ENCODE measurements around a stretch of chr22.

- RRBS, result no CpG with 5 or more reads among the region's 1 CpG
These were observed 101.7 kb downstream of the MRTFA start for GRCh38 chr22:40534850-40535159.

GRCh38 chr22:40543627-40544227 is 92.8 kb downstream of the MRTFA start:
- RRBS, result no CpG with 5 or more reads among the region's 3 CpGs

GRCh38 chr22:40651581-40652406 is 15.3 kb upstream of the MRTFA start:
- RRBS, result 19% methylated on average over 3 of the region's 27 CpGs

DNA sequence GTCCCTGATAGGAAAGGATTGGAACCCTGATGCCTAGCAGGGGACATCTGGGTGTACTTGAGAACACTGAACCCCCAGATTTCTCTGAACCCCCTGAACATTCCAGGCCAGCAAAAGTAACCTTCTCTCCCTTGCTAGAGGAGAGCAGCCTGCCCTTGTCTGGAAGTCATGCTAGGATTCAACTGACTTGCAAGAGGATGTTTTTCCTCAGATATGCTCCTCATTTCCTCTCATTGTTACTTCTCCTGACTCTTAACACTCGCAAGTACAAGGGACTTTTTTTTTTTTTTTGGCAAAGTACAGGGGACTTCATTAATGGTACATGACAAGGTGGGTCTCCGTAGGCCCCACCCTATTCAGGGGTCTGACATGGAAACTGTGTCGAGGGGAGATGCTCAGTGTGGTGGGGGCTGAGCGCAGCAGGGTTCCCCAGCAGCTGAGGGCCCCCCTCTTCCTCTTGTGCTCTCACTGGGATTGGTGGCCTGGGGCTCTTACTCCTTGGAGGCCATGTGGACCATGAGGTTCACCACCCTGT is 6.2 kb upstream of the MCHR1 start:
- RRBS, result no CpG with 5 or more reads among the region's 4 CpGs

GRCh38 chr22:40694318-40695019 is 15.2 kb downstream of the MCHR1 start:
- RRBS, result no CpG with 5 or more reads among the region's 11 CpGs

- RRBS, result no CpG with 5 or more reads among the region's 16 CpGs
These were observed 49.5 kb downstream of the MCHR1 start for GRCh38 chr22:40728696-40729323.

- RRBS, result no CpG with 5 or more reads among the region's 11 CpGs
These were observed 1.8 kb downstream of the SLC25A17 start for GRCh38 chr22:40816971-40818164.

DNA sequence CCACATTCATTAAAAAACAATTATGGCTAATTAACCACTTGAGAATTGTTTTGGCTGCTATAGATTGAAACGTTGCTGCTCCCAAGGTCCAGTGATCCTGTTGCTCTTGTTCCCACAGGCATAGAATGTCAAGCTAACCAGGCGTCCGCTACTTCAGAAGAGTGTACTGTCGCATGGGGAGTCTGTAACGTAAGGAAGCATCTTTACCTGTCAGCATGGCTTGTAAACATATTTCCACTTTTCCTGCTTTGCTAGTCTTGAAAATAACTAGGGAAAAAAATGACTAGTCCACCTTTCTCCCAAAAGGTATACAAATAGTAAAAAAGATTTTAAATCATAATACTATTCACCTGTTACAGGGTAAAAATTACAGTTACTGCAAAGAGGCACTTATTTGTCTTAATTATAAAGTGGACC is 12.8 kb downstream of the RBX1 start:
- RRBS, result no CpG with 5 or more reads among the region's 5 CpGs

- RRBS, result no CpG with 5 or more reads among the region's 7 CpGs
These were observed 21.9 kb downstream of the EP300 start for GRCh38 chr22:41114121-41114914.

GRCh38 chr22:41130310-41130749 is 37.9 kb downstream of the EP300 start:
- RRBS, result no CpG with 5 or more reads among the region's 2 CpGs

- RRBS, result no CpG with 5 or more reads among the region's 4 CpGs
These were observed 5.8 kb downstream of the RANGAP1 start for GRCh38 chr22:41280072-41280641.

GRCh38 chr22:41288118-41288703 is 2.2 kb upstream of the RANGAP1 start:
- RRBS, result no CpG with 5 or more reads among the region's 7 CpGs

GRCh38 chr22:41326934-41327698 is 25.8 kb downstream of the ZC3H7B start:
- RRBS, result 92% methylated on average over 12 of the region's 22 CpGs

DNA sequence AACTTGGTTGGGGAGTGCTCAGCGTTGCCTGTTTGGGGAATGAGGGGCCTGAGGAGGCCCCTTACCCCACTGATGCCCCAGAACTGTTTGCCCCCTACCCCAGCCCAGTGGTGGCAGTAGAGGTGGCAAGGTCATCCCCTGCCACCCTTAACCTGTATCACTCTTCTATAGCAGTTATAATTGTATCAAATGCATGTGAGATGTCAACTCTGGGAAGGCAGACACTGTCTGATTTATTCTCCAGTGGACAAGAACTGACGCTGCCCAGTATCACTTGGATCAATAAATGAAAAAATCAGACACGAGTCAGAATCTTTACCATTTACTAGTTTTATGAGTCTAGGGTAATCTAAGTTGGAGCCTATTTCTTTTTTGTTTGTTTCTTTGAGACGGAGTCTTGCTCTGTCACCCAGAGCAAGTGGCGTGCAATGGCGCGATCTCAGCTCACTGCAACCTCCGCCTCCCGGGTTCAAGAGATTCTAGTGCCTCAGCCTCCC is 14.5 kb downstream of the TOB2 start:
- RRBS, result no CpG with 5 or more reads among the region's 9 CpGs

GRCh38 chr22:41438758-41439260 is 7.8 kb downstream of the TOB2 start:
- RRBS, result 46% methylated on average over 2 of the region's 4 CpGs

DNA sequence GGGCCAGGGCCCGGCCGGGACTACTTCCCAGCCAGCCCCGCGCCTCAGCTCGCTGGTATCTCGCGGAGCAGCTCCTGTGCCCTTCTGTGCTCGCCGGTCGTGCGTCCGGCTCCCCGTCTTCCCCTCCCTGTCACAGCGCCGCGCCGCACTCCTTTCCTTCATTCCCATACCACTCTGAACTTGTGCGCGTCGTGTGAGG is 192 bp upstream of the TOB2 start:
- RRBS, result 3% methylated on average over 8 of the region's 20 CpGs

DNA sequence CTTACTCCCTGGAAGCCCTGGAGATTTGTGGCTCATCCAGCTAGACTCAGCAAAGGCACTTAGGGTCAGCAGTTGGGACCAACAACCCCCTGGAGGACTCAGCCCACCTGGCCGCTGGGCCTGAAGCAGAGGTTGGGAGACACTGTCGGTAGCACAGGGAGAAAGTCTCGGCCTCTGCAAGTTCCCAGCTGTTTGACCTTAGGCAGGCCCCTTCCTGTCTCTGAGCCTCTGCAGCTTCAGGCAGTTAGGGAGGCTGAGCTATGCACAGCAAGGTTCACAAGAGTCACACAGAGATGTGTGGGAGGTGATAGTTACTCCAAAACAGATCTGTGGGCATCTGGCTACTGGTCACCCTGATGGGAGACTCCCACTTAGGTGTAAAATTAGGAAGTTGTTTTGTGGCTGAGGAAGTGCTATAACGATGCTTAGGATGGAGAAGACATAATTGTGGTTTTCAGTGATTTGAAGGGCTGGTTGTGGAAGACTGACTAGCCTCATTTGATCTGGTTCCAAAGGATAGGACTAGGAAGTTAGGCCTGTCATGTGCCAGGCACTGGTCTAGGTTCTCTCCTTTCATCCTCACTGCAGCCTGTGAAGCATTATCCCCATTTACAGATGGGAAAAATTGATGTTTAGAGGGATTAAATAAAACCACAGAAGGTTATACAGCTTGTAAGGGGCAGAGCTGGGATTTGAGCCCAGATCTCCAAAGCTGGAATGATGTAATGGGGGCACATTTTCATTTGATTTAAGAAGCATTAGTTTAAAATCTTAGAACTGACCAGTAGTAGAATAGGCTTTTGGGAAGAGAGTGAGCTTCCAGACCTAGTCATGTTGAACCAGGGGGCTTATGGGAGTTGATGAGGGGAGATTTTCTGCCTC is 13.5 kb downstream of the ACO2 start:
- RRBS, result no CpG with 5 or more reads among the region's 4 CpGs

GRCh38 chr22:41517380-41517921 is 26.8 kb downstream of the POLR3H start:
- RRBS, result no CpG with 5 or more reads among the region's 16 CpGs

DNA sequence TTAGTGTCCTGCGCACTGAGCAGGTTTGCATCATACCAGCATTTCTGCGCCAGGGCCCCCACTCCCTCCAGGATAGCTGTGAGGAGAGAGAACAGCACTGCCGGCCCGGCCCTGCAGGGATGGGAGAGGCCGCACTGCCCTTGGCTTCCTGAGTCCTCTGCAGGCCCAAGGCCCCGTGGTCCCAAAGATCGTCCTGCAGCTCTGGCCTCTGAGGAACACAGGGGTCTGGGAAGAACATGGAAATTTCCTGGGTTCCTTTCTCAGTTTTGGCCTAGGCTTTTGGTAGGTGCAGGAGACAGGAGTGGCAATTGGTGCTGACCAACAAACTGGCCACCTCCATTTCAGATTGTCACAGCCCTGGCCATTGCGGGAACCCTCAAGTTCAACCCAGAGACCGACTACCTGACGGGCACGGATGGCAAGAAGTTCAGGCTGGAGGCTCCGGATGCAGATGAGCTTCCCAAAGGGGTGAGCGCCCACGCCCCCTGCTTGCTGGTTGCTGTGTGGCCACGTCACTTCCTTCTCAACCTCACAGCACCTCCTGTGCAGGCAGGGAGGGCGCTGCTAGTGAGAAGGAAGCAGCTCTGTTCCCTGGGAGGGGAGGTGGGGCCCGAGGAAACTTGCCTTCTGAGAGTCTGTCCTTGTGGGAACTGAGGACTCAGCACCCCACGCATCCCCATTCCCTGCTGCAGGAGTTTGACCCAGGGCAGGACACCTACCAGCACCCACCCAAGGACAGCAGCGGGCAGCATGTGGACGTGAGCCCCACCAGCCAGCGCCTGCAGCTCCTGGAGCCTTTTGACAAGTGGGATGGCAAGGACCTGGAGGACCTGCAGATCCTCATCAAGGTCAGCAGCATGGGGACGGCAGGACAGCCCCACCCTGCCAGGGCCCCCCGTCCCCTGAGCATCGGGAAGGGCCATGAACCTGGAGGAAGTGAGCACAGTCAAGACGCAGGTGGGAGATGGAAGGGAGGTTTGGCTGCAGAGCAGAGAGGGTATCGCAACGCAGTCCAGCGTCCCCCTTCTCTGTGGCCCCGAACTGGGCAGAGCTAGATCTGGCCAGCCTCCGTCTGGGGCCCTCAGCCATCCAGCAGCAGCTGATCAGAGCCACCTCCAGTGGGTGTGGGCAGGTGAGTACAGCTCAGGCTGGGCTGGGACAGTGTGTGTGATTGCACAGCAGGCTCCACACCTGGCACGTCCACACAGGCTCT is 19.4 kb downstream of the POLR3H start:
- RRBS, result no CpG with 5 or more reads among the region's 31 CpGs

- RRBS, result no CpG with 5 or more reads among the region's 7 CpGs
These were observed 23.8 kb downstream of the SNU13 start for GRCh38 chr22:41664536-41665582.